Aortic smooth muscle cell (primary cell): ENCODE data around the genes CCL15, TBC1D3B, CCL4L2 and EPOP.

- RRBS: no CpG with 5 or more reads among the region's 3 CpGs
Measured at GRCh38 chr17:35981826-35982178, 505 bp upstream of the CCL16 start.

GRCh38 chr17:36001107-36001982 lies at the start of gene CCL15:
TSS of gene CCL15 (minus strand) at chr17:36001553.
- RRBS: no CpG with 5 or more reads among the region's 6 CpGs

DNA sequence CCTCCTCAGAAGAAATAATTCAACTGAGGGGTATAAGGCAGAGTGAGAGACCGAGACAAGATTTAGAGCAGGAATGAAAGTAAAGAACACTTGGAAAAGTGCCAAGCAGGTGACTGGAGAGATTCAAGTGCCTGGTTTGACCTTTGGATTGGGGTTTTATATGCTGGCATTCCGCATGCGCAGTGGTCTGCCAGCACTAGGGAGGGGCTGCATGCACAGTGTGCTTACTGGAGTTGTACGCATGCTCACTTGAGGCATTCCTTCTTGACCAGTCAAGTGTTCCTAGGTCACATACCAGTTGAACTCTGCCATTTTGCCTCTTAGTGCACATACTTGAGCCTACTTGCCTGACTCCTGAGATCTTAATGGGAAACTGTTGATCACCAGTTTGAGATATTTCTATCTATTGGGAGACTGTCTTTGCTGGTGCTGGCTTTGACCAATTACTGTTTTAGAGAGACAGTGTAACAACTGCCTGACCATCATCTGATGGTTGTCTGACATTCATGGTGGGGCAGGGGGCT lies 692 bp upstream of the CCL15 start:
- RRBS: no CpG with 5 or more reads among the region's 4 CpGs

- RRBS: no CpG with 5 or more reads among the region's 9 CpGs
Measured at GRCh38 chr17:36176484-36176842, at the start of gene TBC1D3B. TSS of gene TBC1D3B (minus strand) at chr17:36176636.

GRCh38 chr17:36182504-36183394 lies 6.3 kb upstream of the TBC1D3B start:
- RRBS: no CpG with 5 or more reads among the region's 85 CpGs

GRCh38 chr17:36202475-36202927 lies 5.9 kb upstream of the CCL3L3 start:
- RRBS: no CpG with 5 or more reads among the region's 6 CpGs

DNA sequence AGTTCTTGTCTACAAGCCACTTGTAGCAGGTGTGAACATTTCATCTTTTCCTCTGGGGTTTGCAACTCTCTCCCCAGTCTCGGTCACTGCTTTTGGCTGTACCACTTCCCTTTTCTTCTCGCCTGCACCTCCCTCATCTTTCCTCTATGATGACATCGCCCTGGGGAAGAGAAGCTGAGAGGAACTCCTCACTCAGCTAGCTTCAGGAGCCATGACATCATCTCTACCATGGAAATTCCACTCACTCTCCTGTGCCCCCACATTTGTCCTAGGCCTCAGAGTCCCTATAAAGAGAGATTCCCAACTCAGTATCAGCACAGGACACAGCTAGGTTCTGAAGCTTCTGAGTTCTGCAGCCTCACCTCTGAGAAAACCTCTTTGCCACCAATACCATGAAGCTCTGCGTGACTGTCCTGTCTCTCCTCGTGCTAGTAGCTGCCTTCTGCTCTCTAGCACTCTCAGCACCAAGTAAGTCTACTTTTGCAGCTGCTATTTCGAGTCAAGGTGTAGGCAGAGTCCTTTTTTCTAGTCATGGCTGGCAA lies at the start of gene CCL4L2:
Gene CCL4L2, plus strand, starts transcription at position 314 of the 542 bp plus-strand sequence.
- RRBS: no CpG with 5 or more reads among the region's 6 CpGs

DNA sequence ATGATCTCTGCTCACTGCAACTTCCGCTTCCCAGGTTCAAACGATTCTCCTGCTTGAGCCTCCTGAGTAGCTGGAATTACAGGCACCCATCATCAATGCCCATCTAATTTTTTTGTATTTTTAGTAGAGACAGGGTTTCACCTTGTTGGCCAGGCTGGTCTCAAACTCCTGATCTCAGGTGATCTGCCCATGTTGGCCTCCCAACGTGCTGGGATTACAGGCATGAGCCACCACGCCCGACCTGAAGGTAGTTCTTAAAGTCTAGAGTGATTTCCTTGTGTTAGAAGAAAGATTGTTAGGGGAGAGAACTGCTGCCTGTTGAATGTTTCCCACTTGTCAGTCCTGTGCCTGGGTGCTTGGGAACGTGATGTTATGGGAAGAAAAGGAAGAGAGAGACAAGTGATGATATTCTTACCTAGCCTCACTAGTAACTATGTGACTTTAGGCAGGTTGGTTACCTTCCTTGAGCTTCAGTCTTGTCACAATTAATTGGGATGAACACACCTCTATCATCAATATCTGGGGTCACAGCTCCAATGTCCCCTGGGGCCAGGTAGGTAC lies 3.9 kb downstream of the DHRS11 start:
- RRBS: no CpG with 5 or more reads among the region's 6 CpGs

DNA sequence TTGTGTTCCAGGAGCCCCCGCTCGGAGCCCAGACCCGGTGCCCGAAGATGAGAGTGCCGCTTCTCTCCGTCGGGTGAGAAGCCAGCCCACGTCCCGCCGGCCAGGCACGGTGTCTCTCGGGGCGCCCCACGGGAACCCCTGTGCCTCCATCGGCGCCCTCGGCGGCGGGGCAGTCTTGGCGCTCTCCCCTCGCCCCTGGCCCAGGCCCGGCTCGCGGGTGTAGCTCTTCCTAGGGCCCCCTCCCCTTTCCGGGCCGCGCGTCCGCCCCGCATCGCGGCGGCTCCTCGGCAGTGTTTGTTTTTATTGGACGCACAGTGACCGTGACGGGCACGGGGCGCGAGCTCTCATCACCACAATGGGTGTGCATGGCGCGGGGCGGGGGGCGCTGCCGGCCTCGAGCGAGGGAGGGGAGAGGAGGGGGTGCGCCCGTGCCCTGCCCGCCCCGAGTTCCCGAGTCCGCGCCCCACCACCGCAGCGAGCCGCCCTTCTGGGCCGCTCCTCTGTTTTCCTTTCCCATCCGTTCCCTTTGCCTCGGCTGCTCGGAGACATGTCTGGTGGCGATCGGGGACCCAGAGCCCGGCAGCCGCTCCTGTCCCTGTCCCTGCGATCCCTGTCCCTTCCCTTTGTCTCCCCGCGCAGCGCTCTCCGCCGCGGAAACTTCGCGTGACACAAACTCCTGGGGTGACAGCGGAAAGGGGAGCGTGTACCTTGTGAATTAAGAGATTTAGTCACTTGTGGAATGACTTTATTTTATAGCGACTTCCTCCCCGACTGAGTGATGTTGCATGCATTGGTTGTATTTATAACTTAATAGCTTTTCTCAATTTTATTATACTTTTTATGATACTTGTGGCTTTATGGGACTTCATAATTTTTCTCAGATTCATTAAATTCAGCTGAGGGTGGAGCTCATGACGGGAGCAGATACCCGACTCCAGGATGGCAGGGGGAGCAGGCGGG lies 40.5 kb downstream of the MRM1 start:
- RRBS: no CpG with 5 or more reads among the region's 81 CpGs

DNA sequence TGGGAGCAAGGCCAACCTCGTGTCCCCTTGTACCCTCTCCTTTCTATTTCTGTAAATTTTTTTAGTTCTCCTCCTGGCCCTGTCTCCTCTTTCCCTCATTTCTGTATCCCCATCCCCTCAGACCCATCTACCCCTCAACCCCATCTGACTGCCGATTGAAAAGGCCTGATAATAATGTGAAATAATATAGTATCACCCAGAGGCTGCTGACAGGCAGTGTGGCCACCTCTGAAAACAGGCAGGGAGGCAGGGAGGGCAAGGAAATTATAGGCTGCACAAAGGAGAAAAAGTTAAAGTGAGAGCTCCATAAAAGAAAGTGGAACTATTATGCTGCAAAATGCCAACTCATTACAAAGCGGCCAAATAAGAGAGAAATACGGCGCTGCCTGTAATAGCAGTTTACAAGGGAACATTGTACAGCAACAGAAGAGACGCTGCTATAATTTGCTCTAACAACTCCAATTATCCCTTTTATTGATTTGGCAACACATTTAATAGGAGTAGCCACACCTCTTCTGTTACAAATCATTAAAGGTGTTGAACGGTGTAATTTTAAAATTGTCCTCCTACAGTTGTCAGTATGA lies 120.1 kb downstream of the MRM1 start:
- RRBS: no CpG with 5 or more reads among the region's 7 CpGs

DNA sequence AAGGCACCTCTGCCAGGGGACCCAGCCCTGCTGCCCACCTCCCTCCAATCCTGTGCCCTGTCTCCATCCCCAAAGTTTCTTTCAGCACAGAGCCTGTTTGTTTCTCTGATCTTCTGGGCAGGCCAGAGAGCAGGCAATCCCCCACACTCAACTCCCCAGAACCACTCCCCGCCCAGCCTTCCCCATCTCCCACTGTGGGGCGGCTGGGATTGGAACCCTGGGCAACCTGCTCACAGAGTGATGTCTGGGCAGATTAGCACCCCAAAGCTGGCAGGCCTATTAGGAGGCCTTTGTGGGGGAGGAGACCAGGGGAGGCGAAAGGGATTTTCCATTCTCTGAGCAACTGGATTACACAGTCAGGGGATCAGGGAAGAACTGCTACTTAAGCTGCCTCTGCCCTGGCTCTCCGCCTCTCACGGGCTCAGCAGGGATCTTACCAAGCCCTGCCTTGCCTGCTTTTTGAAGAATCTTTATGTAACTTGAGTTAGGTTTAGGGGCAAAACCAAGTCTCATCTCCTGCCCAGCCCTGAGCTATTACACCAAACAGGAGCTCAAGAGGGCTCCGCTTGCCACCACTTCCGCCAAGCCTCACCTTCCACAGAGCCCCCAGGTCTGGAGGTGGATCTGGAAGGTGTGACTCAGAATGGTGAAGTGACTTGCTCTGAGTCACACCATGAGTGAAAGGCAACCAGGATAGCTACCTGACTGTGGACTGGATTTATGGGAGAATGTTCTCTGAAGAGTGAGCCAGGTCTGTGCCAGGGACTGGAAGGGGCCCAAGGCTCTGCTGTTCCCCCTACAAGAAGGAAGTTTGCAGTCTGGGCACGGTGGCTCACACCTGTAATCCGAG lies 16.0 kb upstream of the LHX1 start:
- RRBS: no CpG with 5 or more reads among the region's 9 CpGs

GRCh38 chr17:37146783-37147288 lies 198.1 kb downstream of the AATF start:
- RRBS: no CpG with 5 or more reads among the region's 4 CpGs

DNA sequence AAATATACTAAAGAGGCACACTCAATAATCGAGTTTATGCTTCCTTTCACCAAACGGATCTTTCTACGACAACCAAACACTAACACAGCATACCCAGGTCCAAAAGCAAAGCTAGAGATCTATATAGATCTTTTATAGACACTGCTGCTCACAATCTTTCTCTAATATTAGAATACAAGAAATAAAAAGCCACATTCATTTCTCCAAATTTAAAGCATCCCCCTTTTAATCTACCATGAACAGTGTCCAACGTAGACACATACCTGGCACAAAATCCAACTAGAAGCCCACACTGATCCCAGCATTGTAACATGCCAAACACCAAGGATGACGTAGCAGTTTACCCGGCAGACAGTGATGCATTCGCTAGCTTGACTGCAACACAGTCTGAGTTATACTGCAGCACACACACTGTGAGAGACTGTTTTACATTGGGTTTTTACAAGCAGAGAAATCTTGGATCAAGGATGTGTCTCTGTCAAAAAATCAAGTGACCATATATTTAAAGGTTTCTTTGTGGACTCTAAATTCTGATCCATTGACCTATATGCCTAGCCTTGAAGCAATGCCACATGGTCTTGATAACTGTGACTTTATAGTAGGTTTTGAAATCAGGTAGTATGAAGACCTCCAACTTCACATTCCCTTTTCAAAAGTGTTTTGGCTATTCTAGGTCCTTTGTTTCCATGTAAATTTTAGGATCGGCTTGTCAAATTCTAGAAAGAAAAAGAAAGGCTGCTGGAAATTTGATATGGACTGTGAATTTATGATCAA lies 74.5 kb upstream of the C17orf78 start:
- RRBS: no CpG with 5 or more reads among the region's 8 CpGs

DNA sequence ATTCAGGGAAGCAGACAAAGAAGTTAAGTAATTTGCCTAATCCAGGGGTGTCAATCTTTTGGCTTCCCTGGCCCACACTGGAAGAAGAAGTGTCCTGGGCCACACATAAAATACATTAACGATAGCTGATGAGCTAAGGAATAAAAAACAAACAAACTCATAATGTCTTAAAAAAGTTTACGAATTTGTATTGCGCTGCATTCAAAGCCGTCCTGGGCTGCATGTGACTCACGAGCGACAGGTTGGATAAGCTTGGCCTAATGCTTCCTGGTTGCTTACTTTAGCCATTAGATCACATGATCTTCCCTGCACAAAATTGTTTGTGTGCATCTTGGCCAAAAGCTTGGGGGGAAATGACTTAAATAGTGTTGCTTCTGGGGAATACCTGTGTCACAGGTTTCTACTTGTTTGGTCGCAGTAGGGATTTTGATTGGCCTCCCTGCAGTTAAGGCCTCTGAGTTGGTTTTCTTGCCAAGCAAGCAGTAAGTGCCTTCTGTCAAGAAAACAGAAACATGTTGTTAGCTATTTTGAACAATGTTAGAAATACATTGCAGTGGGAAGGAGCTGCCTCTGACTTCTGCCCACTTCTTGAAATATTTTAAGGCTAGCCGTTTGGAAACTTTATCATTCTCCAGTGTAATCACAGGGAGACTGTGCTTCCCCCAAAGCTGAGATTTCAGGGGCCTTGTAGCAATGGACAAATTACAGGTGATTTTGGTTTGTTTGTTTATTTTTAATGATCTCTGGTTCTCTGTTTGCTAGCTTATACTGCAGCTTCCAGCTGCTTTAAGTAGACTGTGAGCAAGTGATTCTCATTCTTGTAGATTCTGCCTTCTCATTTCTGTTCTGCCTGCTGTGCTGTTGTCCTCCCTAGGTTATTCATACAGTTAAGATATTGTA lies 39.5 kb upstream of the DUSP14 start:
- RRBS: no CpG with 5 or more reads among the region's 8 CpGs

GRCh38 chr17:37610308-37611486 lies 1.5 kb upstream of the SYNRG start:
- RRBS: no CpG with 5 or more reads among the region's 5 CpGs

GRCh38 chr17:37676521-37677138 lies 33.4 kb upstream of the DDX52 start:
- RRBS: no CpG with 5 or more reads among the region's 3 CpGs

DNA sequence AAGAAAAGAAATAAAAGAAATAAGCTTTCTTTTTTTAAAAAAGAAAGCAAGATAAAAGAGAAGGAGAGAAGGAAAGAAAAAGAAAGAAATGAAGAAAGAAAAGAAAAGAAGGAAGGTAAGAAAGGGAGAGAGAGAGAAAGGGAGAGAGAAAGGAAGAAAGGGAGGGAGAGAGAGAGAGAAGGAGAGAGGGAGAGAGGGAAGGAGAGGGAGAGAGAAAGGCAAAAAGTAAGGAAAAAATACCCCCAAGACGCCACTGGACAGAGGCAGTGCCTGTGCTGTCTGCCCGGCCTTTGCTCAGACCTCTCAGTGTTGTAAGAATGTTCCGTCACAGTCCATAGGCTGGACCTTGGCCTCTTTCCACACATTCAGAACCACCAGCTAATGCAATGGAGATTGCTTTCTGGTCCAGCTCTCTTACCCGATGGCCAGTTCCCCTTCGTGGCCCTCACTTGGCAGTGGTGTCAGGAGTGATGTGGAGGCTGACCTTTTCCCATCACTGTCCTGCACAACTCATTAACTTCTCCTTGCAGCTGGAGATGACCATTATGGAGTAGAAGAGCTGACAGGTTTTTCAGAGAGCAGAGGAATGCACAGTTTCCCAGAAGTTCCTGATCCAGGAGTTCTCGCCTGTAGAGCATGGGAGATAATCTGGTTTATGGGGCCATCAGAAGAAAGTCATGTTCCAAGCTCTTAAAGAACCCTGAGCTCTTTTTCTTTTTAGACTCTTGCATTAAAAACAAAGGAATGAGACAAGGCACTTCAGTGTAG lies 14.4 kb upstream of the HNF1B start:
- RRBS: no CpG with 5 or more reads among the region's 6 CpGs

GRCh38 chr17:38320471-38320887 lies 23.3 kb downstream of the GPR179 start:
- RRBS: no CpG with 5 or more reads among the region's 10 CpGs

DNA sequence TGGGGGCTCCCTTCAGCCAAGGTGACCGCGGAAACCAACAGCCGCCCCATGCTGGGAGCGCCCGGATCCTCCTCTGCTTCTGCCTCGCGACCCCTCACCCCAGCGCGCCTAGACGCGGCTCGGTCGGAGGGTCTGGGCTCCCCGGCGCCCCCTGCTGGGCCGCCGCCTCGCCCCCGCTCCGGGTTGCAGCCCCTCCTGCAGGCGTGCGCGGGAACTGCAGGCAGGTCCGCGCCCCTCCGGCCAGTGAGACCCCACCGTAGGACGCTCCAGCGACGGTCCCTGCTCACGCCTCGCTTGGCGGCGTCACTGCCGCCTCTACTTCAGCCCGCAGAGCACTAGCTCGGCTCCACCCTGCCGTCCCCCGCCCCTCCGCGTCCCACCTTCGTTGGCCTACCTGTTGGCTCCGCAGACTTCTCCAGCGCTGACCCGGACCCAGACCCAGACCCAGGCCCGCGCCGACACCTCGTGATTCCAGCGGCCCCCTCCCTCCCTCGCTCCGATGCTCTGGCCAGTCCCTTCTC lies 675 bp upstream of the SRCIN1 start:
- RRBS: no CpG with 5 or more reads among the region's 52 CpGs

DNA sequence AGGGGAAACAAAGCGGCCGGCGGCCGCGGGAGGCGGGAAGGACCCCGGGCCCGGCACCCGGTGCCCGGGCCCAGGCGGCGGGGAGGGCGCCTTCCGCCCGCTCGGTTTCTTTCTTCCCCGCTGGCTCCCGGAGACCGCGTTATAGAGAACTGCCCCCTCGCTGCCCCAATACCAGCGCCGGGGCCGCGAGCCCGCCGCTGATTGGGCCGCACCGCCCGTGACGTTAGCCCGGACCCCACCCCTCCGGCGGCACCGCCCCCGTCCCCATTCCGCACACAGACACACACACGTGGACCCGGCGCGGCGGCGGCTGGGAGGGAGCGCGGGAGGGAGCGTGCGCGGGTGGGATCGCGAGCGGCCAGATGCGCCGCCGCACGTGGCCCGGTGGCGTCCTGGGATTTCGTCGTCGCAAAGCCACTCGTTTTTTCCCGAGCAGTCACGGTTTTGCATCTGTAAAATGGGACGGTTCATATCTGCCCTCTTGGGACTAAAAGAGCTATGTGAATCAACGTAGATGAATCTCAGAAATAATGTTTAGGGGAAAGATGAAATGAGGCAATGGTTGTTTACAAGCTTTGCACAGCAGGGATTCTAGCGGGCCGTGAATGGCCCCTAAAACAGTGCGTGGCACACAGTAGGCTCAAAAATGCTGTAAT lies at the start of gene EPOP:
Gene EPOP, minus strand, starts transcription at position 151 of the 656 bp plus-strand sequence.
- RRBS: no CpG with 5 or more reads among the region's 68 CpGs